Esophagus squamous epithelium (tissue), 4 donors: ENCODE results near the genes MICU1, P4HA1, CHCHD1 and CAMK2G.

DNA sequence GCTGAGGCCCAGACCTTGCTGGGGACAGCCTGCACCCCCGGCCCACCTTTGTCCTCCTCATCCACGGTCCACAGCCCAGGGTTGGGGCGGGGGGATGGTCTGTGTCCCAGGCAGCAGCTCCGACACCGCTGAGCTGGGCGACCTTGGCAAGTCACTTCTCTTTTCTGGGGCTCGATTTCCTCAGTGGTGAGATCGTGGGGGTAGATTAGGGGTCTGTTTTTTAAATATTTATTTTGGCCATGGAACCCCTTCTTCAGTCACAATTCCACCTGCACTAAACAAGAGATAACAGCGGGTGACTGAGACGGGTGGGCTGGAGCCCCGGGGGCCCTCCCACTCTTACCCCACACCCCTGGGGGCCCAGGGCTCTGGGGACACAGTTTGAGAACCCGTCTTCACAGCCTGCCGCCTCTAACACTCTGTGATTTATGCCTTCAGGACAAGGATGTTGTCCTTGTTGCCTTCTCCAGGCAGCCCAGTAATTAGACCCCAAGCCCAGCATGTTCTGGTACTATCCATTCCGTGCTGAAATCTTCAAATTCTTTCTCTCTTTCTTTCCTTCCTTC, 30.8 kb downstream of the DNAJB12 start:
- PRO-cap, result no peak
- RAMPAGE, long total RNA, 4 experiments, result no peak in any of the 4 experiments

GRCh38 chr10:72328091-72329171, 26.3 kb downstream of the DNAJB12 start:
- PRO-cap, result bidirectional peak, plus-strand start at chr10:72329037, minus-strand start at chr10:72328942
- RAMPAGE, long total RNA, 4 experiments, result no peak in any of the 4 experiments

GRCh38 chr10:72350621-72351339, 3.9 kb downstream of the DNAJB12 start:
- PRO-cap, result no peak
- RAMPAGE, long total RNA, 4 experiments, result no peak in any of the 4 experiments

GRCh38 chr10:72625843-72626584, at the start of gene MICU1:
Gene MICU1 (minus strand): TSS chr10:72626079.
- PRO-cap, result bidirectional peak, plus-strand start at chr10:72626272, minus-strand start at chr10:72626062
- RAMPAGE, long total RNA, 4 experiments, result start-site peak on the minus strand in 4 of 4 experiments, at chr10:72626056-72626096 at its widest, 39 to 423 reads per replicate

GRCh38 chr10:72637425-72637901, 11.6 kb upstream of the MICU1 start:
- PRO-cap, result no peak
- RAMPAGE, long total RNA, 4 experiments, result no peak in any of the 4 experiments

GRCh38 chr10:72638651-72639283, 12.9 kb upstream of the MICU1 start:
- PRO-cap, result no peak
- RAMPAGE, long total RNA, 4 experiments, result no peak in any of the 4 experiments

- PRO-cap, result no peak
- RAMPAGE, long total RNA, 4 experiments, result no peak in any of the 4 experiments
Measured at GRCh38 chr10:72679645-72680187, 12.2 kb upstream of the MCU start.

DNA sequence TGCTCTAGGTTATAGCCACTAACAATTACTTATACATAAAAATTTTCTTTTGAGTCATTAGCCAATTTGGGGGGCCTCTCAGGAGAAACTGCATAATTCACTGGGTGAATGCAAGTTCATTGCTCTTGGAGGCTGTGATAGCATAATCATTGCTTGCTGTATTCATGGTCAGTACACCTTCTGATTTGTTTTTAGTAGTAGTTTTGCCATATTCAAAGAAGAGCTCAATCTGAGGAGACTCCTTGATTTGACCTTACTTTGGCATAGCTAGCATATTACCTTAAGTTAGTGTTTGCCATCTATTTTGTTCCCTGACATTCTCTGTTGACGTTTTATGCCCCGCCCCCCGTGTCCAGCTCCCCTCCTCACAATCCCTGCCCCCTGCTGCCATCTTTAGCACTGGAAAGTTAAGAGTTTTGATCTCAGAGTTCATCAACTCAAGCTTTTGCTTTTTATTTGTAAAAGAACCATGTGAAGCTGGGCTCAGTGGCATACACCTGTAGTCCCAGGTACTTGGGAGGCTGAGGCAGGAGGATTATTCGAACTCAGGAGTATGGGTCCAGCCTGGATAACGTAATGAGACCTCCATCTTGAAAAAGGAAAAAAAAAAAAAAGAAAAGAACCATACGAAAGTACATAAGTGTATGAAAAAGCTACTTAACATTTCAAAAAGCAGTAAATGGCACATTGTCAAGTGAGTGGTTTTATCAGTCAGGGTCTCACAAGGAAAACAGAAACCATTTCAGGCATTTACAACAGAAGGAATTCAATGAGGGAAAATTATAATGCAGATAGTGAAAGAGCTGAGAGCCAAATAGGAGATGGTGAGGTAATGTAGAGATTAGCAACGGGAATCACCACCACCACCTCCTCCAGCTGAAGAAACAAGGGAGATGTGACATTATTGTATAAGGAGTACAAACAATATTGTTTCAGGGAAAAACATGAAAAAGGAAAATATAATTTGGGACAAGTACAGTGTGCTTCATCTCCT, 64.8 kb downstream of the MCU start:
- PRO-cap, result no peak
- RAMPAGE, long total RNA, 4 experiments, result no peak in any of the 4 experiments

- PRO-cap, result no peak
- RAMPAGE, long total RNA, 4 experiments, result no peak in any of the 4 experiments
Measured at GRCh38 chr10:72763071-72763745, 71.3 kb downstream of the MCU start.

- PRO-cap, result bidirectional peak, plus-strand start at chr10:73095636, minus-strand start at chr10:73095444
- RAMPAGE, long total RNA, 4 experiments, result no peak in any of the 4 experiments
Measured at GRCh38 chr10:73095265-73095772, 1.3 kb downstream of the P4HA1 start.

DNA sequence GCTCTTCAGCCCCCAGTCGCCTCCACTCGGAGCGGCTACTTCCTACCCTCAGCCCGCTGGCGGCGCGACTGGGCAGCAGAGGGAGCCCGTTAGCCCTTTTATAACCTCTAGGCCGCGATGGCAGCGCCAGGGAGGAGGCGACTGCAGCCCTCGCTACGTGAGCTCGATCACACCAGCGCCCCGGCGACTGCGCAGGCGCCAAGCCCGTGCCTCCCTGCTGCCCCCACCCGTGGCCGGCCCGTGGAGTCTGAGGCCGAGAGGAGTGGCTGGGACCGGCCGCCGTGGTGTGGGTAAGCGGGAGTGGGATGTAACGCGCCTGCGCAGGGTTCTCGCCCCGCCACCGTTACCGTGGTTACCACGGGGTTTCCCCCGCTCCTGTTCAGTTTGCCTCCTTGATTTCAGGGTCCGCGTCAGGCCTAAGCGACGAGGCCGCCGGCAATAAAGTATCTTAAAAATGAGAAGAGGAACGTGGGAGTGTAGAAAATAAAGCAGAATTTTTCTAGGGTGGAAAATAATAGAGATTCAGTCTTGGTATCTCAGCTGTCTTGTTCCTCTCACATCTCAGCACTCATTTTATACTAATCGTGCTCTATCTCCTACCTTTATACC, at the start of gene P4HA1:
TSS of gene P4HA1 (minus strand) at position 74 of the 609 bp plus-strand sequence.
- PRO-cap, result bidirectional peak, plus-strand start at position 382 of the sequence, minus-strand start at position 70 of the sequence
- RAMPAGE, long total RNA, 4 experiments, result start-site peak on the minus strand in 3 of 4 experiments, centred at positions 48 to 98 of the sequence, 141 to 643 reads per replicate

GRCh38 chr10:73262070-73262504, 9.6 kb upstream of the MRPS16 start:
- PRO-cap, result no peak
- RAMPAGE, long total RNA, 4 experiments, result no peak in any of the 4 experiments

GRCh38 chr10:73432625-73433217, 640 bp downstream of the MSS51 start:
- PRO-cap, result no peak
- RAMPAGE, long total RNA, 4 experiments, result no peak in any of the 4 experiments

GRCh38 chr10:73648131-73648875, 7.0 kb upstream of the MYOZ1 start:
- PRO-cap, result no peak
- RAMPAGE, long total RNA, 4 experiments, result no peak in any of the 4 experiments

DNA sequence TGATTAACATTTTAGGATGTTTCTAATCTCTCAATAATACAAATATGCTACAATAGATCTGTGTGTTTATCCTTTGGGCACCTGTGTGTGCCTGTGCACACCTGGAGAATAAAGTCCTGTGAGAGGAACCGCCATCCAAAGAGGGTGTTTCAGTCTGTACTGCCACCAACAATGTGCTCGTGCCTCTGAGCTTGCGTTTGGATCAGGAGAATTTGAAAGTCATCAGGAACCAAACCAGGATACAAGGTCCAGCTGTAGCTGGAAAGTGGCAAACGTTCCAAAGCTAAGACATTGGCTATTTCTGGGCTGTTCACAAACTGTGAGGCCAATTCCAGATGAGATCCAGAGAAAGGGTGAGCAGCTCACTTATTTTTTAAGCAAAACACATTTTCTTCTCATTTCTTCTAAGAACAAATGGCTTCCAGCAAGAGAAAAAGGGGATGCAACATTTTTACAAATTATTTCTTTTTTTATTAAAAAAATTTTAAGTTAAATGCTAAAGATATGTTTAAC, 4.0 kb upstream of the SYNPO2L start:
- PRO-cap, result no peak
- RAMPAGE, long total RNA, 4 experiments, result no peak in any of the 4 experiments

- PRO-cap, result bidirectional peak, plus-strand start at chr10:73730607, minus-strand start at chr10:73730490
- RAMPAGE, long total RNA, 4 experiments, result start-site peak on the minus strand in 4 of 4 experiments, at chr10:73730458-73730509 at its widest, 31 to 97 reads per replicate
Measured at GRCh38 chr10:73729634-73730971, 14.1 kb upstream of the SEC24C start.

DNA sequence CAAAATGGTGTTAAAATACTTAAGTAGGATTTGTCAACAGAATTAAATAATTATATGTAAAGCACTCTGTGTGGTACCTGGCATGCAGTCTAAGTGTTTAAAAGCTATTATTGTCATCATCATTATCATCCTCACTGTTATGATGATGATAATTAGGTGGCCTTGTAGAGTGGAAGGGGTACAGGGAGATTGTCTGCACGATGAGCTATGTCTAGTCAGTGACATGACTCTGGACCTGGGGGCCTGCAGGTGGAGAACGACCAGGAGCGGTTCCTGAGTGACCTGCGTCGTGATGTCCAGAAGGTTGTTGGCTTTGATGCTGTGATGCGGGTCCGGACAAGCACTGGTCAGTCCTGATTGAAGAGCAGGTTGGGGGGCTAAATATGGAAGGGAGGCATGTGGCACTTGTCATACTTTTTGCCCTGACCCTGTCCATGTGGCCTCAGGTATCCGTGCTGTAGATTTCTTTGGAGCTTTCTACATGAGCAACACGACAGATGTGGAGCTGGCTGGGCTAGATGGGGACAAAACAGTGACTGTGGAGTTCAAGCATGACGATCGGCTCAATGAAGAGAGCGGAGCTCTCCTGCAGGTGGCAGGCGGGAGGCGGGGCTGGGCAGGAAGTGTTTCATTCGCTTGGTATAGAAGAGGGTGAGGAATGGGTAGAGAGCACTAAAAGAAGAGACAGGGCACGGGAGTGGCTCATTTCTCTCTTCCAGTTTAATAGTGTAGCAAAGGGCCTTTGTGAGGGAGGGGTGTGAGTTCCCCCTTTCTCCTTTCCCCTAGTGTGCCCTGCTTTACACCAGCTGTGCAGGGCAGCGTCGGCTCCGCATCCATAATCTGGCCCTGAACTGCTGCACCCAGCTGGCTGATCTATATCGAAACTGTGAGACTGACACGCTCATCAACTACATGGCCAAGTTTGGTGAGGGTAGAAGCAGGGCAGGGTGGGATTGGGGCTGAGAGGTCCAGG, 3.2 kb upstream of the FUT11 start:
- PRO-cap, result no peak
- RAMPAGE, long total RNA, 4 experiments, result no peak in any of the 4 experiments

- PRO-cap, result bidirectional peak, plus-strand start at chr10:73782050, minus-strand start at chr10:73781953
- RAMPAGE, long total RNA, 4 experiments, result start-site peak on the plus strand in 4 of 4 experiments, at chr10:73782052-73782084 at its widest, 98 to 804 reads per replicate
Measured at GRCh38 chr10:73781609-73782651, at the start of gene CHCHD1. Gene CHCHD1 (plus strand): TSS chr10:73782048.

GRCh38 chr10:73797128-73798561, 12.2 kb downstream of the ZSWIM8 start:
- PRO-cap, result no peak
- RAMPAGE, long total RNA, 4 experiments, result no peak in any of the 4 experiments

DNA sequence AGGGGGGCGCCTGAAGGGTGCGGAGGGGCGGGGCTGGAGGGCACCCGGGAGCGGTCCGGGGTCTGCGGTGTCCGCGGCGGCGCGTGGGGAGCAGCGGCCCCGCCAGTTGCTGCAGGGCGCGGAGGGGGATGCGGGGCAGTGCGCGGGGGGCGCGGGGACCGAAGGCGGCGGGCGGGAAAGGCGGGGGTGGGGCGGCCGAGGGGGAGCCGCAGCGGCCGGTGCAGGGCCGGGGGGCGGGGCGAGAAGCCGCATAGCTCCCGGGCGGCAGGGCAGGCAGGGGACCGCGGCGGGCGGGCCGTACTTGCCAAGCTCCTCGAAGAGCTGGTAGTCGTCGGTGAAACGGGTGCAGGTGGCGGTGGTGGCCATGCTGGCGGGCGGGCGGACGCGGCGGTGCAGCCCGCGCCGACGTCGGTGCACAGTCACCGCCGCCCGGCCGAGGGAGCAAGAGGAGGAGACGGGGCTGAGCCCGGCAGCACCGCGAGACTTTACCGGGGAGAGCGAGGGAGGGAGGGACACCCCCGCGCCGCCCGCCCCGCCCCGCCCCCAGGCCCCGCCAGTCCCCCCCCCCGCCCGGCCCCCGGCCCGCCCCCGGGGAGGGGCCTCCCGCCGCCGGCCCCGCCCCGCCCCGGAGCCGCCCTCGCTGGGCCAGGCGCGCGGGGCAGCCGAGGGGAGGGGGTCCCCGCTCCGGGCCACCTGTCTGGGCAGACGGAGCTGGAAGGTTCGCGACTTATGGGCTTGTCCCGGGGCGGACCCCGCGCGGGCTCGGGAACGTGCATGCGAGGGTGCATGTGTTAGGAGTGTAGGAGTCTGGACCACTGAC, at the start of gene CAMK2G:
TSS of gene CAMK2G (minus strand) at position 460 of the 820 bp plus-strand sequence.
- PRO-cap, result bidirectional peak, plus-strand start at position 628 of the sequence, minus-strand start at position 421 of the sequence
- RAMPAGE, long total RNA, 4 experiments, result start-site peak on the minus strand in 4 of 4 experiments, centred at positions 428 to 439 of the sequence, 63 to 488 reads per replicate